Monocyte (primary cell): ENCODE measurements around a stretch of chr13.

- PRO-cap, 2 experiments: no peak in any of the 2 experiments
Measured at GRCh38 chr13:24685678-24685877, 5.4 kb downstream of the ATP12A start.

- PRO-cap, 2 experiments: no peak in any of the 2 experiments
Measured at GRCh38 chr13:24968033-24968622, 45.5 kb upstream of the CENPJ start.

DNA sequence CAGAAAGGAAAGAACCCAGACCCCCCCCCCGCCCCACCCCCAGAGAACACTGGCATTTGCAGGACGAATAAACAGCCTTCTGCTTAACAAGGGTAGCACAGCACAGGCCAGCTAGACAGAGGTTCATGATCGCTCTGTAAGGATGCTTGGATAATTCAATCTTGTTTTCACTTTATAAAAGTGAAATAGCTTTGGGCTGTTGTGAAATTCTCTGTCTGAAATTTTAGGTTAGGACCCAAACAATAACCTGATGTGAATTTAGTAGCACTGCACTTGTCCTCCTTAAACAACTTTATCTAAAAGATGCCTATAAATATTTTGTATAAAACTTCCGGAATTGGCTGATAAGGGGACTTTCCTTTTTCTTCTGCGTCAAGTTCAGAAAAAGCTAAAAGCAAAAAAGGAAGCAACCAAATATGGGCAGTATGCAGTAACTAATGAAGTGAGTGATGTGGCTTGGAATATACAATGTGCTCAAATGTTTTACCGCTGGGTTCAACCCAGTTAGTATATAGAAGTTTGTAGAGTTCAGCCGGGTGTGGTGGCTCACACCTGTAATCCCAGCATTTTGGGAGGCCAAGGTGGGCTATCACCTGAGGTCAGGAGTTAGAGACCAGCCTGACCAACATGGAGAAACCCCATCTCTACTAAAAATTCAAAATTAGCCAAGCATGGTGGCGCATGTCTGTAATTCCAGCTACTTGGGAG, 163.6 kb downstream of the SHISA2 start:
- PRO-cap, 2 experiments: no peak in any of the 2 experiments

DNA sequence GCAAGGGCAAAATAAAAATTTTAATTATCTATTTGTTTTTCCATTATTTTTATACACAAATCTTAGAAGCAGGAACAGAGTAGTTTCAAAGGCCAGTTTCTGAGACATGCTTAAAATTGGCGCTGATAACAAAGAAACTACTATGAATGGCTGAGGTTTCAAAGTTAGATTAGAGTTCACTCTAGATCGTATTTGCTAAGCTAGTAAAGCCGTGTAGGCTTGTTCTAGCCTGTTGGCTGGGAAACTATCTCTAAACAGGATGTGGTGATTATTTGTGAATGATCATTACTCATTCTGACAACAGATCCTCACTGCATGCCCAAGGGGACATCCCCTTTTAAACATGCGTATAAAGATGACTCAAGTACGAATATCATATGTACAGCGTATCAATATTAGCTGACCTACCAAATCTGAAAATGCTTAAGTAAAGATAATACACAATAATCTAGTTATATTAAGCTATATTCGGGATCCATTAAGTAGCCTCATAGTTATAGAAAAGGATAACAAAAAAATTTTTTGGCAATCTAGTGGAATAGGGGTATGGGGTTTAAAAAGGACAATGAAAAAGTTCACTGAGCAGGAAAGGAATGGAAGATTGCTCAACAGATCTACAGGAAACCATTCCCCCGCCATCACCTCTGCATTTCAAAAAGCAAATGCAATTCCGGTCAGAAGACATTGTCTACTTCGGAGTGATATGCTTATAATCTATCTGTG, 150.1 kb downstream of the SHISA2 start:
- PRO-cap, 2 experiments: no peak in any of the 2 experiments

GRCh38 chr13:26022290-26023228, 29.3 kb downstream of the SHISA2 start:
- PRO-cap, 2 experiments: no peak in any of the 2 experiments

DNA sequence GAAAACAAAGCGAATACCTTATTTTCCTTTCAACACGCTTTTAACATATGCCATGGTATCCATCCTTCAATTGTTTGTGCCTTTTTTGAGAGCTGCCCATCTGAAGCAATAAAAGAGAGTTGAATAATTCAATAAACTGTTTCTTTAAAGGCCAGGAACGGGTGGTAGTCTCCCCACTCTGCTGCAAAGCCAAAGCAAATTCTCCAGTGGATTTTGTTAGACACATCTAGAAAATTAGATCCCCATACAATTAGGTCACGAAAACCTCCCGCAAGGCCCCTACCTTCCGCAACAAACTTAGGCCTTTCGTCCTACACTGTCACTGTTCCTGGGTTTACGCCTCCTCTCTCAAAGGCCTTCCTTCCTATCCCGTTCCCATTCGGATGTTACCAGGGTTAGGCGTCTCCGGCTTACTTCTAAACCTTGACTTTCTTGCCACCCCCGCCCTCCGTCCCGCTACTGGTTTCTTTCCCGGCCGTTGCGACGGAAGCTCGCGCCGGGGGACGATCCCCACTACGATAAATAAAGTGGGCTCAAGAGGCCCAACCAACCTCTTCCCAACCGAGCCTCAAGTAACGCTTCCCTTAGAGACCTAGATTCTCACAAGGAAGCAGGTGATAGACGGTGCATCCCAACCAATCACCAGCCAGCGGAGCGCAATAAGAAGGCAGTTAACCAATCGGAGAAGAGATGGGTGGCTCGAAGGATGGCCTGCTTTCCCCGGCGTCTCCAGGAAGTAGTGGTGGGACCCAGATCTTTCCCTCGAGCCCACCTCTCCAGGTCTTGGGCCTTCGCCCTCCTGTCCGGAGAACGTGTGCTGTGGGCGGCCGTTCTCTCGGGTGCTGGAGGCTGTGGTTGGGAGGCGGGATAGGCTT, 646 bp downstream of the RNF6 start:
- PRO-cap, 2 experiments: peak in 2 of 2 experiments; most common plus-strand start position 781 of the sequence (in 2); most common minus-strand start position 574 of the sequence (in 2)

DNA sequence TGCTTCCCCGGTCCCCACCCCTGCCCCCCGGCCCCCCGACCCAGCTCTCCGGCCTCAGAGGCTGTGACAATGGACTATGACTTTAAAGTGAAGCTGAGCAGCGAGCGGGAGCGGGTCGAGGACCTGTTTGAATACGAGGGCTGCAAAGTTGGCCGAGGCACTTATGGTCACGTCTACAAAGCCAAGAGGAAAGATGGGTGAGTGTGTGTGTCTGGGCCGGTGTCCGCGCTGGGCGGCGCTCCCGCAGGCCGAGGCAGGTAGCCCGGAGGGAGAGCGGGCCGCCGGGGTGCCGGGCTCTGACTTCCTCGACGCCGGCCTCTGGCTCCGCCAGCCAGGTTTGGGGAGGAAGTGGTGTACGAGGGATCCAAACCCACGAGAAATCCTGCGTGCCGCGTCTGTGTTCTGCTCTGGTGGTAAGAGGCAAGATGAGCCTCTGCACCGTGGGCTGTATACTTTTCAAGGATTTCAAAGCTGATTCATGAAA, 686 bp downstream of the CDK8 start:
- PRO-cap, 2 experiments: peak in 2 of 2 experiments; most common minus-strand start position 303 of the sequence (in 1)

DNA sequence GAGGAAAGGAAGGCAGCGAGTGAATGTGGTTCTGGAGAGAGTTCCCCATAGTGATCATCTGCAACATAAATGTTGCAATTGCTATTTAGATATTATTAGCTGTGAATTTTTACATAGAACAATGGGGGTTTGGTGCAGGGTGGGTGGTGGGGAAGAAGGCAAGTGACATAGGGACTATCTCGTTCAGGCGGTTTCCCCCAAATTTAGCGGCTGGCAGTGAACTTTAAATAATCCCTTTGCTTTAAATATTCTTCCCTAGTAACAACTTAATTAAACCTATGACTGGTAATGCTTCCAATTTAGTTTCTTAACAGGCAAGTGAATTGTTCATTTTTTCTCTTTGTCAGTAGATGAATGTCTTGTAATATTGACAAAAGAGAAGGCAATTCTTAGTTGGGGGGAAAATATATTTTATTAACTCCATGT, 1.3 kb downstream of the CDK8 start:
- PRO-cap, 2 experiments: no peak in any of the 2 experiments

DNA sequence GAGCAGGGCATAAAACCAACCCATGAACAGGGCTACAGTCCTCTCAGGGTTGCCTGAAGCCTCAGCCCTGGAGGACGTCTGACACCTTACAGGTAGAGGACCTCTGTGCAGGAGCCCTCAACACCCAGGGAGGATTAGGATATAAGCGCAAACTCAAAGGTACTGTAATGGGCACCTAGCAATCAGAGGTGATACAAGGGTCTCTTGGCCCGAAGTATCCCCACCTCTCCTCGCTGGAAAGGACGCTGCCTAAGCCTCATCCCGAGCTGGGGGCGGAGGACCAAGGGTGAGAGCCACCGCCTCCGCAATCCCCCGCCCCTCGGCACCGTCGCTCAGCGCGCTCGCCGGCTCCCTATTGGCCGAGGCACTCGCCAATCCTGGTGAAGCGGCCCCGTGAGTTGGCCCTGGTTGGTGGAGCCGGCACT, 270 bp upstream of the WASF3 start:
- PRO-cap, 2 experiments: no peak in any of the 2 experiments

GRCh38 chr13:26759600-26760563, 704 bp downstream of the GPR12 start:
- PRO-cap, 2 experiments: no peak in any of the 2 experiments

DNA sequence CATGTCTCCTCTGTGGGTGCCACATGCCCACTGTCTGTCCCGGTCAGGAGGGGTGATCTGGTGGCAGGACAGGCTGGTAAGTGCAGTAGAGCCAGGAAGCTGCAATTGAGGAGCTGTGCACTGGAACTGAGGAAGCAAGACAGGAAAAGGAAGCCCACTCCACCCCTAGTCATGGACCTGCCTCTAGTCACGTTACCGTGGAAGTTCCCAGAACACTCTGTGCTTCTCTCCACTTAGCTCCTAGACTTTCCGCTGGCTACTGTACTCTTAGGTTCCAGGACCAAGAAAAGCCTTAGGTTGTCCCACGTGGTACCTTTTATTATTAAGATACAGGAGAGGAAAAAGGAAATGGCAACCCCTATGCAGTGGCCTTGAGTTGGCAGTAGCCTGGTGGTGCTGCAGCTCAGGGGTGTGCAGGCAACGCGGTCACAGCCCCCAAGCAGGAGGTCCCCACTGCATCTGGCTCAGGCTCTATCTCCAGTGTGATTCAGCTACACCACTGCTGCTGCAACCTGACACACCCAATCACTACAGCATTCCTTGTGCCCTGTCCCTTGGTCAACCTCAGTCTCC, 24.2 kb upstream of the GPR12 start:
- PRO-cap, 2 experiments: no peak in any of the 2 experiments

DNA sequence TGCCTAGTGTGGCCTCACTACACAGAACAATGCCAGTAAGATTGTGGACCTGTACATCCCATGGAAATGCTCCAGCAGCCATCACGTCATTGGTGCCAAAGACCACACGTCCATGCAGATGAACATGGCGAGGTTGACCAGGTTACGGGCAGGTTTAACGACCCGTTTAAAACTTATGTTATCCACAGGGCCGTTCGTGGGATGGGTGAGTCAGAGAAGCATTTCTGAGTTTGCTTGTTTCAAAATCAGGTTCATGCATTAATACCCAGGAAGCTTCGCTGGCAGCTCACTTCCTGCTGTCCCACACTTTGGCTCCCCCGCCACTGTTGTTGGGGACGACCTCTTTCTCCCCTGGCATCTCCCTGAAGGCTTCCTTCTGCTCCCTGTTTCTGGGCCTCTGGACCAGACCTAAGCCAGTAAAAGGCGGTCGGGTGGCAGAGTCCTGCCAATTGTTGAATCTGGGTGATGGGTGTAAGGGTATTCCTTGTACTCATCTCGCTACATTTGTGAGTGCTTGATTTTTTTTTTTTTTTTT, 194.0 kb downstream of the USP12 start:
- PRO-cap, 2 experiments: peak in 2 of 2 experiments; most common plus-strand start position 289 of the sequence (in 2)

DNA sequence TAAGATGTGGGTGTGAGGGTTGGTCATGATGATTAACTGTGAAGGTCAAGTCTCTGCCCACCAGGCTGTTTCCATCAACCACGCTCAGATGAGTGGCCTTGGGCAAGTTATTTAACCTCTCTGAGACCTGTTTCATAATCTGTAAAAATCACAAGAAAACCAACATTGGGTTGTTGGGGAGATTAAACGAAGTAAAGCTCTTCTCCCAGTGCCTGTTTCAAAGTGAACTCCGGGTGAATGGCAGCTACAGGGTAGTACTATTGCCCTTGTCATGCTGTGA, 153.3 kb downstream of the USP12 start:
- PRO-cap, 2 experiments: no peak in any of the 2 experiments

DNA sequence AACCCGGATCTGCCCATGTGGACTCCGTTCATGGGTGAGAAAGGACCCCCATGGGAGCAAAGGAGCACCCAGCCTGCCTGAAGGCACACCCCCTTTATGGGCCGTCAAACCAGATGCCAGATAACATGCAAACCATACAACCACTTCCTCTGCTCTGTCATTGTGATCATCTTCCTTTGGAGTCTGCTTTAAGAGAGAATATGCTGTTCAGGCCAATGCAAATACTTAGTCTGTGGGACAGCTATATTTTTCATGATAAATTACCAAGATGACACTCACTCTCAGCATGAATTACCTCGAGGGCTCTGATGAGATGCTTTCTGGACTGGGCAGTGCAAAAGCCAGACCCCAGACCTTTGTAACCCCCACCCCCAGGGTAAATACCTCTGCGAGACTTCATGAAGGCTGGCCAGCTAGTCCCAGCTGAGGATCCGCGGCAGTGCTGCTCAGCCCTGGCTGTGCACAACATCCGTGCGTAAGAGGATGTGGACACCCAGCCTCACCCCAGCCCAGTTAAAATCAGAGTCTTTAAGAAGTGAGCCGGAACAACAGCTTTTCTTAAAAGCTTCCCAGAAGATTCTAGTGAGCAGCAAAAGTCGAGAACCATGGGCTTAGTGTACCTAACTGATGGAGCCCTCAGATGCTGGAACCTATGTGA, 126.5 kb downstream of the USP12 start:
- PRO-cap, 2 experiments: no peak in any of the 2 experiments

DNA sequence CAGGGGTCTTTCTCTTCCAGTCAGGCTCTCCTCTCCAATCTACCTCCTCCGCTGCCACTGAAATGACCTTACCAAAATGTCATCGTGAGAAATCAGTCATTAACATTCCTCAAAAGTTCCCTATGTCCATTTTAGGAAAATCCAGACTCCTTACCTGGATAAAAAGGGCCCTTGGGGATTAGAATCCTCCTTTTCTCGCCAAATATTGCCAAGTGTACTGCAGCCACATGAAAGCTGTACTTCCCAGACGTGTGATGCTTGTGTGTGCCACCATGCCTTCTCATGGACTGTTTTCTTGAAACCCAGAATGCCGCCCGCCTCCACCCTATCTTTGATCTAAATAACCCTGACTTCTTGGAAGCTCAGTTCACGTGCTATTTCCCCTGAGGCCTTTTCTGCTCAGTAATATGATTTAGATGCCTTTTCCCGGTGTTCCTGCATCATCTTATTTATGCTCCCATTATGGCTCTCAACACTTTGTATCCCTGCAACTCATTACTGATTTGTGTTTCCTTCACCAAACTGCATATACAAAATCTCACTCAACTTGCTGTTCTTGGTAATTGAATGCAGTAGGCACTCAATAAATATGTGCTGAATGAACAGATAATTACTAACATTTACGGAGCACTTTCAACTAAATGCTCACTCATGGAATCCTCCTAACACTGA, 116.1 kb downstream of the USP12 start:
- PRO-cap, 2 experiments: no peak in any of the 2 experiments

- PRO-cap, 2 experiments: no peak in any of the 2 experiments
Measured at GRCh38 chr13:27100299-27100902, 71.2 kb downstream of the USP12 start.

DNA sequence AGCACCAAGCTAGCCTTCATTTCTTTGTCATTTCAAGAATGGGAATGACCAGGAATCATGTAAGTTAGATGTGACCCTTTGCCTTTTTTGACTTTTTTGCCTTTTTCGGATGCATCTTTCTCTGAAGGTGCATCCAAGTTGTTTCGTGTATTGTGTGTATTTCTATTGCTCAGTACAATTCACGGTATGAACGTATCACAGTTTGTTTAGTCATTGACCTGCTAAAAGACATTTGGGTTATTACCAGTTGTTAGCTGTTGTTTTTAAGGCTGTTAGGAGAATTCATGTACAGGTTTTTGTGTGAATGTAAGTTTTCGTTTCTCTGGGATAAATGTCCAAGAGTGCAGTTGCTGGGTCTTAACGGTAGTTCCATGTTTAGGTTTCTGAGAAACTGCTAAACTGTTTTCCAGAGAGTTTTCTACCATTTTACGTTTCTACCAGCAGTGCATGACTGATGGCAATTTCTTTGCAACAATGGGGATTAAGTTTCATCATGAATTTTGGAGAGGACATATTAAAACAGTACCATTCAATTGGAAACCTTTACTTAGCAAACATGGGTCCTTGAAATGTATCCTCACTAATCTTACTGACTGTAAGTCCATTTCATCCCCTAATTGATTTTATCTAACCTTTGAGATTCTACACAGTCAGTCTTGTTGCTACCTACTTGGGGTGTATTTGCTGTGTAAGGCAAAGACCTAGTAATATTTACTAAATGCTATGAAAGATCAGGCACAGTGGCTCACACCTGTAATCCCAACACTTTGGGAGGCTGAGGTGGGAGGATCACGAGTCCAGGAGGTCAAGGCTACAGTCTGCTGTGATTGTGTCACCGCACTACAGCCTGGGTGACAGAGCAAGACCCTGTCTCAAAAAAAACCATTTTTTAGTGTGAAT, 6.9 kb downstream of the RPL21 start:
- PRO-cap, 2 experiments: peak in 1 of 2 experiments; most common plus-strand start position 768 of the sequence (in 1)

DNA sequence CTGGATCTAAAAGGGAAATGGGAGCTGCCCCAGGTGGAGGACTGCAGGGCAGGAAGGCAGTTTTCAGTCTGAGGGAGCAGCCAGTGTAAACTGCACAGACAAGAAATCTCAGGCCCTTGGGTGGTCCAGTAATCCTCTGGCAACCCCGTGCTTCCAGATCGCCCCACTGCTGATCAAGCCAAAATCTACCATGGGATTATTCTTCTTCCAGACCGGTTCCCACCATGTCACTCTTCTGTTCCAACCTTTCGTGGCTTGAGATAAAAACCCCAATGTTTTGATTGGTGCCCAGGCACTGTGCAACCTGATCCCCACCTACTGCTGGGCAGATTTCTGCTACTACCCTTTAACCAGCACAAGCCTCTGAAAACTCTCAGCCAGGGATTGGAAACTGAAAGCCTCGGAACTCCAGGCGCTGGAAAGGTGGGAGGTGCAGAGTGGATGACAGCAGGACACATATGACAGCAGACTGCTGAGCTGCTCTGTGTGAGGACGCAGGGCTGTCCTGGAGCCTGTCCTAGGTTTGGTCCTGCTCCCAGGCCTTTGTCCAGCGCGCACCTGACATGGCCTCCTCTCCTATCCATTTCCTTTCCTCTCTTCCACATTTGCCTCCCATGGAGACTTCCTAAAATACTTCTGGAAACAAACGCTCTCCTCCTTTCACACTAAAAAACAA, 68.6 kb upstream of the GTF3A start:
- PRO-cap, 2 experiments: no peak in any of the 2 experiments

GRCh38 chr13:27361969-27363052, 62.1 kb upstream of the GTF3A start:
- PRO-cap, 2 experiments: no peak in any of the 2 experiments

GRCh38 chr13:27446925-27447646, 3.3 kb downstream of the MTIF3 start:
- PRO-cap, 2 experiments: no peak in any of the 2 experiments